Suprapubic skin (tissue), 4 donors: Measurements from ENCODE around the gene UBC.

- PRO-cap: no peak
- RAMPAGE, long total RNA, 4 experiments: no peak in any of the 4 experiments
These were observed 24.2 kb downstream of the NCOR2 start for GRCh38 chr12:124543012-124543810.

- PRO-cap: no peak
- RAMPAGE, long total RNA, 4 experiments: no peak in any of the 4 experiments
These were observed 100.2 kb upstream of the NCOR2 start for GRCh38 chr12:124667517-124668073.

DNA sequence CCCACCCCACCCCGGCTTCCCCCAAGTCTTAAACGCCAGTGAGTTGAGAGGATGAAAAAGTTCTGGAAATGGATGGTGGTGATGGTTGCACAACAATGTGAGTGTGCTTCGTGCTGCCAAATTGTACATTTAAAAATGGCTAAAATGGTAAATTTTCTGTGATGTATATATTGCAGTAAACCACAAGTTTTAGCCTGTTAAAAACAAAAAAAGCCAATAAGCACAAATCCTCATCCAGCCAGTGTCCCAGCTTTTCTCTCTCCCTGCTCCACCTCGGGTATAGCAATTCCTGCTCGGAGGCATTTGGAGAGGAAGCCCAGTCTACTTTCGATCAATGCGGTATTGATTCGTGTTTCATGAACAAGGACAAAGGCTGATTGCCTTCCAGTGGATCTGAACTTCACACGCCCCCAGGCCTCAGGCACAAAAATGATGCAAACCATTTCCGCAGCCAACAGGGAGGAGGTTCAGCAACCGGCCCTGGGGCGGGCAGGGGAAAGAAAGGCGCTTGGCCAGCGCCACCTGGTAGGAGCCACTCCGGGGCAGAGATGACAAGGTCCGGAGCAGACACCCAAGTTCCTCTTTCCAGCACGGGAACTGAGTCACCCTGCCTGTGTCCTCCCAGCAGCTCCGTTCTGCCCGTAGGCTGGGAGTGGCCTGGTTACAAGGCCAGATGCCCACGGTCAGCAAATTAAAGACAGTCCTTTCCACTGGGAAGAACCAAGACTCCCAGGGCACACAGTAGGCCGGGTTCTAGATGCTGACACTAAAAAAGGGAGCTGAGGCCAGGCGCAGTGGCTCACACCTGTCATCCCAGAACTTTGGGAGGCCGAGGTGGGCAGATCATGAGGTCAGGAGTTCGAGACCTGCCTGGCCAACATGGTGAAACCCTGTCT, 136.5 kb downstream of the SCARB1 start:
- PRO-cap: no peak
- RAMPAGE, long total RNA, 4 experiments: no peak in any of the 4 experiments

DNA sequence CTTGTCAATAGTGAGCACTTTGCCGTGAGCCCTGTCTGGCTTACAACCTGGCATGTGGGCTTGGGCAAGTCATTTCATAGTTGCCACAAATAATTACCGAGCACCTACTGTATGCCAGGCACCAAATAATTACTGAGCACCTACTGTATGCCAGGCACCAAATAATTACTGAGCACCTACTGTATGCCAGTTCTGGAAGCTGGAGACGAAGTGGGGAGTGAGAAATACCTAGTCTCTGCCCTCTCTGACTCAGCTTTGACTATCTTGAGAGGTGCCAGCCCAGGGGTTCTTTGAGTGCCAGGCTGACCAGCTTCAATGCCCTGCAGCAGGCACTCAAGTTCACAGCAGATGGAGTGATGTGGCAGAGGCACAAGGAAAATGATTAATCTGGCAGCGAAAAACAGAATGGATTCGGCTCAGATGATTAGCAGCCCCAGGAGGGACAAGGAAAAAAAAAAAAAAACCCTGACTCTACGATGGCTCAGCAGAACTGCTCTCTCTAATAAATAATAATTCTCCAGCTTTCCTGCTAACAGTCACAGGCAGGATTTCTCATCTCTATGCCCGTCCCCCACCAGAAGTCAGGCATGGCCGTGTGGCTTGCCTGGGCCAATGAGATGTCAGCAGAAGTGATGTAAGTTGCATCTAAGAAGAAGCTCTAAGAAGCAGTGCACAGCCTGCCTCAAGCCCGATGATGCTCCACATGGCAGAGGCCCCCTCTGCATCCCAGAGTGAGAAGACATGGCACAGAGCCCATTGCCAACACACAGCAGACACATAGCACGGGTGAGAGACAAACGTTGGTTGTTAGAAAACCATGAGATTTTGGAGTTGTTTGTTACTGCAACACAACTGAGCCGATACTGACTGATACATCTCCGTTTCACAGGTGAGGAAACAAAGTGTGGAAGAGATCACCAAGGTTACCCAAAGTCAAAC, 111.2 kb downstream of the SCARB1 start:
- PRO-cap: no peak
- RAMPAGE, long total RNA, 4 experiments: no peak in any of the 4 experiments

DNA sequence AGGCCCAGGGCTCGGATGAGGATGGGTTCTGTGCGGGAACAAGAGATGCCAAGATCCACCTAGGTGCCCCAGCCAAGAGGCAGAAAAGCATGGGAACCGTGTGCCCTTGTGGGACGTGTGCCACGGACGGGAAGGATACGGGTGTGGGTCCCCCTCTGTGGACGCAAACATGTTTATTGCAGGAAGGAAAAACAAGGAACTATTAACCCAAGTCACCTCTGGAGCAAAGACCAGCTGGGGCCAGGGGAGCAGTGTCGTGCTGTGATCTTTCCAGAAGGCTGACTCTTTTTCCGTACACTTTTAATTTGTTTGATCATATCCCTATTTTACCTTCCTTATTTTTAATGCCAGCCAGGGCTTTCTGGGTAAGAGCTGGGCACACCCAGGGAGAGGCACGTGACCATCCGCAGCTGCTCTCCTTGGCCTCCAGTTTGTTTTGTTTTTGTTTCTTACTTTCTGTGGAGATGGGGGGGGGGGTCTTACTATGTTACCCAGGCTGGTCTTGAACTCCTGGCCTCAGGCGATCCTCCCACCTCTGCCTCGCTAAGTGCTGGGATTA, 20.8 kb downstream of the SCARB1 start:
- PRO-cap: no peak
- RAMPAGE, long total RNA, 4 experiments: no peak in any of the 4 experiments

DNA sequence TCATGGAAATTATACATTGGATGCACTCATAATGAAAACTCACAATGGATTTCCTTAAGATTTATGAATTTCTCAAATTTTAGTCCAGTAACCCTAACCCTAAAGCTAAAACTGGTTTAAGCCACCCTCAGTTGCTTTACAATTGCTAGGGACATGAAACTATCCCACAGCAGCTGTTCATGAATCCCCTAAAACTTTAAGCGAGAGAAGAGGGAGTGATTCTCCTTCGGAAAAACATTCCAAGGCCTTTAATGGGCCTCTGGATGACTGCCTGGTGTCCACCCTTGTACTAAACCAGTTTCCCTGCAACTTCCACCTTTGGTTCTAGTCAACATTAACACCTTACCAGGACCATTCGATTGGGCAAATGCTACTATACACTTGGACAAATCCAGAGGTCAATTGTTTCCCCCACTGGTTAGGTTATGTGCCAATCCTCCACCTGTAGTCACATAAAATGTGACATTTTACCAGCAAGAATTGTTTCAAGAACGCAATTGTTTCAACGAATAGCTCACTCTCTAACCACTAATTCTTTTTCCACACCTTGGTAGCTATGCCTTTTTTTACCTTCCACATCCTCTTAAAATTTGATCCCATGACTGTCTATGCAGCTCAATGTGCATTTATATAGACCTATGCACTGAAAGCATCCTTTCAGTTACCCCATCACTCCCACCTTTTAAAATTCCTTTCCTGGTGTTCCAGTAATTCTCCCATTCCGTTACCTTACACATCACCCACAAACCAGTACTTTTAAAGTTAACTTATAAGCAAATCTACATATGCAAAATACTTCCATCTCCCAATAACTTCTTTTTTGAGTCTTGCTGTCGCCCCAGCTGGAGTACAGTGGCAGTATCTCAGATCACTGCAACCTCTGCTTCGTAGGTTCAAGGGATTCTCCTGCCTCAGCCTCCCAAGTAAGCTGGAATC, 3.7 kb downstream of the UBC start:
- PRO-cap: unidirectional peak, minus-strand start at position 422 of the sequence
- RAMPAGE, long total RNA, 4 experiments: no peak in any of the 4 experiments

GRCh38 chr12:124913869-124914722, at the start of gene UBC:
Gene UBC, minus strand, starts transcription at chr12:124914650.
- PRO-cap: bidirectional peak, plus-strand start at chr12:124914202, minus-strand start at chr12:124914091; unidirectional peak, minus-strand start at chr12:124914591; bidirectional peak, plus-strand start at chr12:124914966, minus-strand start at chr12:124914650
- RAMPAGE, long total RNA, 4 experiments: start-site peak on the minus strand in 2 of 4 experiments, at chr12:124914023-124914644 at its widest, 27 to 142 reads per replicate

- PRO-cap: no peak
- RAMPAGE, long total RNA, 4 experiments: no peak in any of the 4 experiments
These were observed 596 bp upstream of the BRI3BP start for GRCh38 chr12:124992824-124993274.

GRCh38 chr12:125191973-125192380, 5.8 kb downstream of the TMEM132B start:
- PRO-cap: no peak
- RAMPAGE, long total RNA, 4 experiments: no peak in any of the 4 experiments

DNA sequence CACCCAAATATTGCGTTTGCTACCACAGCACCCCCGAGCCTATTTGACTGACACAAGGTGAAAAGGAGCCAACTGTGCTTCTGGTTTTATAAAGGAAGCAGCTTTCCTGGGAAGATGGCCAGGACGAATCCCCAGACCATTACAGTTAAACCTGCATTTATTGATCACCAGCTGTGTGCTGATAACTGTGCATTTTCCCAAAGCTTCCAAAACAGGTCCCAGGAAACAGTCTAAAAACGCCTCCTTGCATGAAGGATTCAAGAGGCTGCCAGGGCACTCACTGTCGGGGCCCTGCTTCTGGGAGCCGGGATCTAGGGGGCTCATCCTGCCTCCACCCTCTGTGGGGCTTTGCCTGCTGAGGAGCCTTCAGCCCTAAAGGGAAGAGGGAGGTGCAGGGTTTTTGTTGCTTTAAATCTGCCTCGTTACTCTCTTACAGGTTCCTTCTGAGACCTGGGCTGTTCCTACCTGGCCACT, 270.0 kb downstream of the TMEM132B start:
- PRO-cap: no peak
- RAMPAGE, long total RNA, 4 experiments: no peak in any of the 4 experiments

GRCh38 chr12:125890987-125891446, 704.8 kb downstream of the TMEM132B start:
- PRO-cap: no peak
- RAMPAGE, long total RNA, 4 experiments: no peak in any of the 4 experiments

DNA sequence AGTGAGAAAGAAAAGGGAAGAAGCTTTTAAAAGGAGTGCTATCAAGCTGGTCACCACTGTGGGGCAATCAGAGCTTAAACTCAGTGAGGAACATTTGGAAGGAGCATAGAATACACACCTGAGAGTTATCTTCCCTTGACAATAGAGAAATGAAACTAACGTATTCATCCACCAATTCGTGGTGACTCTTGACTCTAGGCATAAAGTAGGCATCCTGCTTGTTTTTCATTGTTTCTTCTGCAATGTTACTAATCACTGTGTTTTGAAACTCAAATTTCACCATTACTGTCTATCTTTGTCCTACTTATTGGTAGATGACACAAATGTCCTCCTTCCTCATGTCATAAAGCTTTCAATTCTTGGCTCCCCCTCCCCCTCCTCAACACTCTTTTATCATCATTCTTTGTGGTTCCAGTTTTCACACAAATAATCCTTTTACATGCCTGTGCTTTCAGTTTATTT, 1340.6 kb upstream of the TMEM132C start:
- PRO-cap: no peak
- RAMPAGE, long total RNA, 4 experiments: no peak in any of the 4 experiments

DNA sequence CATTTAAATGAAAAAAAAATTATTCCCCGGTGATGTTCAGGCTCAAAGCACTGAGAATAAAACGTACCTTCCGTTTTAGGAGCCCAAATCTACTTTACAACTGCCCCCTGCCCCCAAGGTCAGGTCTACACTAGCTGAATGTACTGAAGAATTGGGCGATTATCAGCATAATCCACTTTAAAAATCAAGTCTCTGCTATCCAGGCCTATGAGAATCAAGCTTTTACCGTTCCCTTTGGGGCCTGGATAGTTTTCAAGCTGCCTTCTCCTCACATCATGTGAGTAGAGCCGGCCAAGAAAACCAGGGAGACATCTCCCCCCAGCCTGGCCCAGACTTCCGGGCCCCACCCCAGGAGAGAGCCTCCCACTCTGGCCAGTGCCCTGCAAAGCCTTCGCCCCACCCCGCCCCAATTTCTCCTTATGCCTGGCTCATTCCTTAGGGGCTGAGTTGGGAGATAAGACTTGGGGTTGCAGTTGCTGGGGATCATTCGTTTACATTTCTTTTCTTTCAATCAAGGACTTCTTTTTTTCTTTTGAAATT, 1.5 kb upstream of the TMEM132C start:
- PRO-cap: no peak
- RAMPAGE, long total RNA, 4 experiments: no peak in any of the 4 experiments

DNA sequence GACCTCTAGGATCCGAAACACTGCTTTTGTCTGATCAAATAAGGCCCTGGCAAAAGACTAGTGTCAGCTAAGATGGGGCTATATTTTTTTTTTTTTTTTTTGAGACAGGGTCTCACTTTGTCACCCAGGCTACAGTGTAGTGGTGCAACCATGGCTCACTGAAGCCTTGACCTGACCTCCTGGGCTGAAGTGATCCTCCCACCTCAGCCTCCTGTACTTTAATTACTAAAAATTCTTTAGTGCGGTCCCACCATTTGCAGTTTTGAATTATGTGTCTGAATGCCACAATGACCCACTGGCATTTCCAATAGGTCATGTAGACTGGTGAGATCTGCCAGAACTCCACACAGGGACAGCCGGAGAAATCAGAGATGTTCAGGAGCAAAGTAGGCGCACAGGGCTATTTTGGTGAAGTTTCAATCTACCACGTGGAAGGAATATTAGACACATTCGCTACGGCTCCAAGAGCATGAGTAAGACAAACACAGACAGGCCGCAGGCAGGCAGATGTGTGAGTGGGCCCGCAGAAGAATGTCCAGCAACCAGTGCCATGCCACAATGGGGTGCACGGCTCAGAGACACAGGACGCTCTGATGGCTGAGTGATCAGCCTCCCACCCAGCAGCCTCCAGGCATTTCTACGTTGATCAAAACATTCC, 10.5 kb downstream of the SLC15A4 start:
- PRO-cap: no peak
- RAMPAGE, long total RNA, 4 experiments: start-site peak on the minus strand in 1 of 4 experiments, centred at position 236 of the sequence, 7 reads per replicate

DNA sequence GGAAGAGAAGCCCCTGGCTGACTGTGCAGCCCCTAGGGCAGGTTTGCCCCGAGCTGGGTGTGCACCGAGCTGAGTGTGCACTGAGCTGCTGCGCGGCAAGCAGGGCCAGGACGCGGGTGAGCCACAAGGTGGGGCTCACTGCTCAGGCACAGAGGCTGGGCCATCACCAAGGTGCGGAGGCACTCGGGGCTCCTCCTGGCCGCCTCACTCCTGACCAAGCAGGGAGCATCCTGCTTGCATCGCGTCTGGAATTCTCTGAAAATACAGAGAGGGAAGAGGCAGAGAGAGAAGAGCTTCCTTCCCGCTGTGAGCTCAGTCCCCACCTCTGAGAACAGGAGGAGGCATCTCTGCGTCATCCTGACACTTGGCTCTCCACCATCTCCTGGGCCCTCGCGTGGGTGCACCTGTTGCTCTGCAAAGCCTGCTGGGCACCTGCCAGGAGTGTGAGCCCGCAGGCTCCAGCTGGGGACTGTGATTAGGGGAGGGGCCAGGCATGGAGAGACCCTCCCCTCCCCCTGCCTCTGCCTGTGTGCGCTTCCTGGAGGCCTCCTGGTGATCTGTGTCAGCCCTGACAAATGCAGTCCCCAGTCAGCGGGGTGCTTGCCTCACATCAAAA, 116.3 kb downstream of the GLT1D1 start:
- PRO-cap: no peak
- RAMPAGE, long total RNA, 4 experiments: no peak in any of the 4 experiments

DNA sequence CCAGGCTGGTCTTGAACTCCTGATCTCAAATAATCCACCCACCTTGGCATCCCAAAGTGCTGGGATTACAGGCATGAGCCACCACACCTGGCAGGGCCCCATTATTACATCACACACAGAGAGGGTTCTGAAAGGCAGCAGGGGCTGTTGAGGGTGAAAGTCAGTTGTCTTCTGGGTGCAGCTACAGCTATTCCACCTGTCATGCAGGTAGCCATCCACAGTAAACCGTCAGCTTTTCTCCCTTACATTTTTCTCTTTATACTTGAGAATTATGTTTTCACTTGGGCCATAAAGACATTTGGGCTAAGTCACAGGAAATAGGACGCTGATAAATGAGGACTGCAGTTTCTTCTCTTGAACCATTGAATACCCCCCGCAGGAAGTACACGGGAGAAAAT, 91.1 kb upstream of the FZD10 start:
- PRO-cap: no peak
- RAMPAGE, long total RNA, 4 experiments: no peak in any of the 4 experiments

DNA sequence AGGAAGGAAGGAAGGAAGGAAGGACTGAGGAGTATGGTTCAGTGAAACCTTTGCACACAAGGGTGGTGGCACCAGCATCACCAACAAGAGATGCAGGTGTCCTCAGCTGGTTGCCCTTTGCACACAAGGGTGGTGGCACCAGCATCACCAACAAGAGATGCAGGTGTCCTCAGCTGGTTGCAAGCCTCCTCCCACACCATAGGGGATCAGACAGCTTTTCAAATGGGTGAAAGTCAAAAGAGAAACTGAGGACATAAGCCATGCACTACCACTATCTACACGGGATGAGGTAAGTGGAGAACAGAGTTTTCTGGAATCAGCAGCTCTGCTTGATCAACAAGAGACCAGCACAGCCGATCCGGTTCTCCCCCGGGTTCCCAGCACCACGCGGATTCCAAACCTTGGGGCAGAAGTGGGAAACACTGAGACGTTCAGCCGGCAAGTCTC, 2.8 kb downstream of the RIMBP2 start:
- PRO-cap: no peak
- RAMPAGE, long total RNA, 4 experiments: no peak in any of the 4 experiments

DNA sequence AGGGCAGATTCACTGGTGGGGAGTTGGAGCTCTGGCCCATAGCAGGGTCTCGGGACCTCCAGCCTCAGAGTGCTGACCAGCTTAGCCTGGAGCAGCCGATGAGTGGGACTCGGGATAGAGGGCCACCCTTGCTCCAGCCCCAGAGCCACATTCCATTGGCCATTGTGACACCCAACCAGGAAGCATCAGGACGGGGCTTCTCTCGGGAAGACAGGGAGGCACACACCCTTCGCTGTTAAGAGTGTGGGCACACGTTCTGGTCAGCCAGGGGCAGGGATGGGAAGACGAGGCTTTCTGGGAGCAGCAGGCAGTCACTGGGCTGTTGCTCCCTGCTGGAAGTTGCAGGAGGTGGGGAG, 1.5 kb downstream of the ADGRD1 start:
- PRO-cap: unidirectional peak, minus-strand start at position 74 of the sequence; unidirectional peak, minus-strand start at position 100 of the sequence
- RAMPAGE, long total RNA, 4 experiments: no peak in any of the 4 experiments

- PRO-cap: no peak
- RAMPAGE, long total RNA, 4 experiments: no peak in any of the 4 experiments
These were observed 40.1 kb downstream of the ADGRD1 start for GRCh38 chr12:130993704-130994407.

DNA sequence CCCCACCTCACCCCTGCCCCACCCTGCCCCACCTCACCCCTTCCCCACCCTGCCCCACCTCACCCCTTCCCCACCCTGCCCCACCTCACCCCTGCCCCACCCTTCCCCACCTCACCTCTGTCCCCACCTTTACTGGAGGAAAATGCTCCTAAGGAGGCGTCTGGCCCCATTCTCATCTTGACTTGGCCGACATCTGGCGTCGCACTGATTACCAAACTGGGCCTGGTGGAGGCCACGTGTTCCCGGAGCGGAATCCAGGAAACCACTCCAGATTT, 57.3 kb downstream of the ADGRD1 start:
- PRO-cap: no peak
- RAMPAGE, long total RNA, 4 experiments: no peak in any of the 4 experiments